Mammary epithelial cell (primary cell): ENCODE data around the genes OSBPL2, SLCO4A1 and SLC17A9.

DNA sequence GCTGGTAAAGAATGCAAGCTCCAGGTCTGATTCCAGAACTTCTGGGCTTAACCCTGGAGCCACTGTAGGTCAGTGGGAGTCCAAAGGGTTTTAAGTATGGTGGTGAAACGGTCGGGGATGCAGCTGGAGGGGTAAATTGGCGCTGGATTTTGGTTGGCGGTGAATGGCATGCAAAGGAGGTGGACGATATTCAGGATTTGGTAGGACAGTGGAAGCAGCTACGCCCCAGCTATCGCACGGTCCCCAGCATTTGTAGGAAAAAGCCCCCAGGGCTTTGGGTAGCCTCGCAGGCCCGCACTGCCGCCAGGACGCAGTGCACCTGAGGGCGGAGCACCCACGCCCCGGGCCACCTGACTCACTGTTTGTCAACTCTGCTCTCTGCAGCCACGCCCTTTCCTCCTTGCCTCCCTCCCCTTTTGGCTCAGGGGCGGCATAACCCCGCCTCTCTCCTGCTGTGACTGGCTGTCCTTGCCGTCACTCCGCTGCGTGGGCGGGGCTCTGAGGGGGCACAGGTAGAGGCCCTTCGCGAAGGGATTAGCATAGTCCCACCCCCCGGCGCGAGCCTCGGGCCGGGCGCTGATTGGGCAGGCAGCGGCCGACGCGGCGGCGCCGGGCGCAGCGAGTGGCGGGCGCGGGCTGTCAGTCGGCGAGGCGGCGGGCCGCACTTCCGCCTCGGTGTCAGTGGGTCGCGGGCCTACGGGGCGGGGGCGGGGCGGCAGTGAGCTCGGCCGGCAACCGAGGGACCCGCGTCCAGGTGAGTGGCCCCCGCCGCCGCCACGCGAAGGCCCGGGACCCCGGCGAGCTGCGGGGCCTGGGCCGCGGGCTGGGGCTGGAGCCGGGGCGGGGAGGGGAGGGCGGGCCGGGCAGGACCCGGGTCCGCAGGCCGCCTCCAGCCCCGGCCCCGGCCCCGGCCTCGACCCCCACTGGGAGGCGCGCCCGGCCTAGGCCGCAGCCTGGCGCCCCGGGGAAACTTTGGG lies at the start of gene OSBPL2:
Gene OSBPL2 (plus strand): TSS at position 678 of the 977 bp plus-strand sequence.
- CAGE, long polyA plus RNA = no peak
- RRBS = 2% methylated on average over 25 of the region's 88 CpGs

GRCh38 chr20:62316501-62317421 lies 14.0 kb downstream of the ADRM1 start:
- CAGE, long polyA plus RNA = no peak
- RRBS = no CpG with 5 or more reads among the region's 40 CpGs

GRCh38 chr20:62352193-62352692 lies 14.9 kb downstream of the LAMA5 start:
- CAGE, long polyA plus RNA = no peak
- RRBS = 96% methylated on average over 4 of the region's 35 CpGs

DNA sequence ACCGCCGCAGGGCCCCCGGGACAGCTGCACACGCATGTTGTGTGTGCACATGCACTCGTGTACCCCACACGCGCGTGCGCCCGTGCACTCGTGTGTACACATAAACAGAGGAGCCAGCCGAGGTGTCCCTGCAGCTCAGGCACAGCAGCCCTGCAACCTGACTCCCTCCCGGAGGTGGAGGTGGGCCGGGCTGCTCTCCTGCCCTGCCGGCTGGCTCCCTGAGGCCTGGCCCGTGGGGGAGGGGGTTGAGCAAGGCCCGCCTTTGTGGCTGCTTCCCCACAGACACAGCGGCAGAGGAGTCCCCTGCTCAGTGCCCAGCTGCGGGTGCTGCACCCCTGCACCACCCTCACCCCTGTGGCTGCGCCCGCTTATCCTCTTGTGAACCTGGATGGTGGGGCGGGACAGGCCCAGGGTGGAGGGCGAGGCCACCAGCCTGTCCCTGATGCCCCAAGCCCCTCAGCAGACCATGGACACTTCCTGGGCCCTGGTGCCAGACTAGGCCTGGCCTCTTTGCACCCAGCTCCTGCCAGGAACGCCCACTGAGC lies 550 bp downstream of the RBBP8NL start:
- CAGE, long polyA plus RNA = no peak
- RRBS = no CpG with 5 or more reads among the region's 24 CpGs

DNA sequence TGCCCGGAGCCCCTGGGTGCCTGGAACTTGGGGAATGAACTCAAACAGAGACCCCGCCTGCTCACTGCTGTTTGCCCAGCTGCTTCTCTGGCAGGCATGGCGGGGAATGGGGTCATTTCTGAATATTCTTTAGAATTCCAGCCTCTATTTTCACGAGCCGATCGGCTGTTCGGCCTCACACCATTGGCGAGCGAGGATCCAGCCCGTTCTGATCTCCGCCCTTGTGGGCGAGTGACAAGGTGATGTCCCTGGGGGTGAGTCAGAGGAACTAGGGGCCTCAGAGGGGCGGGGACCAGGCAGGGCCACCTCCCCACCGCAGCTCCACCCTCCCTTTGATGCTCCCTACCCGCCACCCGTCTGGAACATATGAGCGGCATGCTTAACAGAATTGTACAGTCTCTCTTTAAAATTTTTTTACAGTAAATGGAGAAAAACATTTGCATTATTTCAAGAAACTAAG lies 48.0 kb upstream of the GATA5 start:
- CAGE, long polyA plus RNA = no peak
- RRBS = no CpG with 5 or more reads among the region's 17 CpGs

- CAGE, long polyA plus RNA = no peak
- RRBS = no CpG with 5 or more reads among the region's 13 CpGs
Observed at GRCh38 chr20:62539606-62540083, 63.9 kb upstream of the GATA5 start.

- CAGE, long polyA plus RNA = no peak
- RRBS = 79% methylated on average over 5 of the region's 32 CpGs
Observed at GRCh38 chr20:62552953-62553645, 77.3 kb upstream of the GATA5 start.

- CAGE, long polyA plus RNA = no peak
- RRBS = 59% methylated on average over 4 of the region's 29 CpGs
Observed at GRCh38 chr20:62555615-62556415, 80.0 kb upstream of the GATA5 start.

- CAGE, long polyA plus RNA = no peak
- RRBS = 1% methylated on average over 40 of the region's 123 CpGs
Observed at GRCh38 chr20:62641653-62642798, at the start of gene SLCO4A1. SLCO4A1 (plus strand) TSS chr20:62642503.

GRCh38 chr20:62761960-62762448 lies 34.3 kb upstream of the MRGBP start:
- CAGE, long polyA plus RNA = no peak
- RRBS = no CpG with 5 or more reads among the region's 9 CpGs

- CAGE, long polyA plus RNA = no peak
- RRBS = no CpG with 5 or more reads among the region's 20 CpGs
Observed at GRCh38 chr20:62800596-62801381, 3.8 kb upstream of the OGFR start.

GRCh38 chr20:62805138-62805844 lies 656 bp downstream of the OGFR start:
- CAGE, long polyA plus RNA = no peak
- RRBS = 3% methylated on average over 30 of the region's 68 CpGs

- CAGE, long polyA plus RNA = no peak
- RRBS = no CpG with 5 or more reads among the region's 27 CpGs
Observed at GRCh38 chr20:62840580-62841172, 20.9 kb downstream of the TCFL5 start.

- CAGE, long polyA plus RNA = no peak
- RRBS = 98% methylated on average over 4 of the region's 24 CpGs
Observed at GRCh38 chr20:62850346-62851128, 11.1 kb downstream of the TCFL5 start.

DNA sequence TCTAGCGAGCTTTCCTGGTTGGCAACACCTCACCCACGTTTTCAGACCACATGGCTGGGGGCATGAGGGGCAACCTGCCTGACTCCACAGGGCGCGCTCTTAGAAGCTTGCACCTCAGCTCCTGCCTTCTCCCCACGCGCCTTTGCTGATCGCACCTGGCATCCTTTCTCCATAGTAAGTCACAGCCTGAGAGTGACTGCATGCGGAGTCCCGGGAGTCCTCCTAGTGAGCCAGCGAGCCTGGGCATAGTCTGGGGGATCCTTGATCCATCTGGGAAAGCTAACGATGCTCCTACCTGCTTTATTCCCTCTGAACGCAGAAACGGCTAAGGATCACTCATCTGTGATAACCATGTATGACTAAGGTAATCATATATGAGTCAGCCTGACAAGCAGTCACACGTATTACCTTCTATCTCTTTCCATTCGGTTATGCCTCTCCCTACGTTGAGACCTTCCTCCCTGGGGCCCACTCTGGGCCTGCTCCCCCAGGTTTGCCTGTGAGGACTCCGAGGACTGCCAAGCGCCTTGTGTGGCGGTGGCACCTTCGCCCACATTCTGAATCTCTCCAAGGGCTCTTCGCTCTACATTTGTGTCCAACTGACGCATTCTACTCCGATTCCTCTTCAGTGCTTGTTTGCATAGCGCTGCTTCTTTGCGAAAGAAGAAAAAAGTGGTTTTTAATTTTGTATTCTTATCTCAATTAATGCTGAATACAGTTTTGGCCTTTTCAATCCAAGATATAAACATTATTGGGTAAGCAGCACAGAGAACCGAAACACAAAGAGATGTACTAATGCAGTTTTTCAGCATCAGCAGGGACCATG lies 4.4 kb downstream of the TCFL5 start:
- CAGE, long polyA plus RNA = no peak
- RRBS = no CpG with 5 or more reads among the region's 26 CpGs

GRCh38 chr20:62913982-62914643 lies 12.2 kb downstream of the DIDO1 start:
- CAGE, long polyA plus RNA = no peak
- RRBS = no CpG with 5 or more reads among the region's 11 CpGs

DNA sequence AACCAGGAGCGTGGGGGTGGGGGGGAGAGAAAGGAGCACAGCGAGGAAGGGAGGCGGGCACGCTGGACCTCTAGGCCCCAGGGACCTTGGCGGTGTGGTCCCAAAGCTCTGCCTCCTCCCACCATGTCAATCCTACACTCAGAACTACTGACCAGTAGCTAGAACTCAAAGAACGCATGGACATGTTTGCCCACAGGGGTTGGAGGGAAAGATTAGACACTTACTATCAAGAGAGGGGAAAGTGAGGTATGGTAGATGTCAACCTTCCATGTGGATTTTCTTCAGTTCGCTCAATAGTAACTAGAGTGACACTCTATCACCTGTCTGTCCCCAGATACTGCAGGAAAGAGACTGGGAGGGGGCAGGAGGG lies 776 bp upstream of the DIDO1 start:
- CAGE, long polyA plus RNA = no peak
- RRBS = no CpG with 5 or more reads among the region's 7 CpGs

DNA sequence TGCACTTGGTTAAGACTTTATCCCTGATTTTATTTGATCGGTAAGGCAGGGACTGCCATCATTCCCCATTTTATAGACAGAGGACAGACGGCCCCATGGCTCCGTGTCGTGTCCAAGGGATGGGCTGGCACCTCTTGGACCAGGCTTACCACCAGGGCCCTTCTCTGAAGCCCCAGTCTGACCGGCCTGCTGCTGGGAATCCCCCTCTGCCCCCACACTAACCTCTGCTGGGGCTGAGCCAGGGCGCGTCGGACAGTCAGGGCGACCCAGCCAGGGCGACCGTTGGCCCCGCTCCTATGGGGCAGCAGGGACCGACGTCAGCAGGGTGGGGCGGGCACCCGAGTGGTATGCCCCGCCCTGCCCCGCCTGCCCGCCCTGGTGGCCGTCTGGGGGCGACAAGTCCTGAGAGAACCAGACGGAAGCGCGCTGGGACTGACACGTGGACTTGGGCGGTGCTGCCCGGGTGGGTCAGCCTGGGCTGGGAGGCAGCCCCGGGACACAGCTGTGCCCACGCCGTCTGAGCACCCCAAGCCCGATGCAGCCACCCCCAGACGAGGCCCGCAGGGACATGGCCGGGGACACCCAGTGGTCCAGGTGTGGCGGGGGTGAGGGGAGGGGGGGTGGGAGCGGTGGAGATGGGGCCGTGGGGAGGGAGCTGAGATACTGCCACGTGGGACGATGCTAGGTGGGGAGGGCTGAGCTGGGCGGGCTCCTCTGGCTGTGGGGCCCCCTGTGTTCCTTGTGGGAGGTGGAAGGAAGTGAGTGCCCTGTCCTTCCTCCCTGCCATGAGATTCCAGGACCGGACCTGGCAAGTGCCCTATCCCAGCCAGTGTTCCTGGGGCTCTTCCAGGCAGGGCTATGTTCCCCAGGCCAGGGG lies at the start of gene SLC17A9:
Gene SLC17A9 (plus strand): TSS at position 414 of the 877 bp plus-strand sequence.
- CAGE, long polyA plus RNA = no peak
- RRBS = 13% methylated on average over 6 of the region's 41 CpGs

DNA sequence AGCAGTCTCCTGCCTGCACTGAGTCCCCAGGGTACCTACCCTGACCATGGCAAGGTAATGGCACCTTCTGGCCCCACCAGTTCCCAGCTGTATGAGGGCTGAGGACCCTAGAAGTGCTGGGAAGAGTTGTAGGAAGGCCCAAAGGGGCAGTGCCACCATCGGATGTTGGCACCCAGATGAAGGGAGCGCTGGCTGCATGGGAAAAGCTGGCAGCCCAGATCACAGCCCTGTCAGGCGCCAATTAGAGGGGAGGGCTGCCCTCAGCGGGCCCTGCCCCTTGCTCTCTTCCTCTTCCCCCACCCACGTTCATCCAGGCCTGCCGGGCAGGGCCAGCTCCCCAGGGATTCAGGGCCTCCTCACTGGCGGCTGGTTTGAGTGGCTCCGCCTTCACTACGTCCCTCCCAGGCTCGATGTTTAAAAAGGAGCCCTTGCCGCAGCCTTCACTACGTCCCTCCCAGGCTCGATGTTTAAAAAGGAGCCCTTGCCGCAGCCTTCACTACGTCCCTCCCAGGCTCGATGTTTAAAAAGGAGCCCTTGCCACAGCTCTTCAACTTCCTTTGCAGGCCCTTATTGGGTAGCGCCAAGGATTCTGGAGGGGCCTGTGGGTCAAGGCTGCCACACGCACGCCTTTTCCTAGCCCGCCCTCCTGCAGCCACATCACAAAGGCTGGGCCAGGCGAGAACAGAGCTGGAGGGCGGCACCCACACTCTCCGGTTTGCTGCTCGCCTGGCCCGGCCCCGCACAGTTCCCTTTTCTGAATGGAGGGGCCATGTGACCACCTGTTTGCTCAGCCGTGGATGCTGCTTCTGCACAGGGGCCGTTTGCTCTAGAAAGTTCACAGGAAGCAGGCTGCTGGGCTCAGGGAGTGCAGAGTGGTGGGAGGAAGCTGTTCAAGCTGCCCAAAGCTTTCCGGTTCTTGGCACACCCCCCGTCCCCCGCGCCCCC lies 1.4 kb downstream of the SLC17A9 start:
- CAGE, long polyA plus RNA = no peak
- RRBS = no CpG with 5 or more reads among the region's 32 CpGs

- CAGE, long polyA plus RNA = no peak
- RRBS = no CpG with 5 or more reads among the region's 11 CpGs
Observed at GRCh38 chr20:62961333-62961540, 8.7 kb downstream of the SLC17A9 start.